HT-29 (cell line): ENCODE measurements around the gene MYLK4.

DNA sequence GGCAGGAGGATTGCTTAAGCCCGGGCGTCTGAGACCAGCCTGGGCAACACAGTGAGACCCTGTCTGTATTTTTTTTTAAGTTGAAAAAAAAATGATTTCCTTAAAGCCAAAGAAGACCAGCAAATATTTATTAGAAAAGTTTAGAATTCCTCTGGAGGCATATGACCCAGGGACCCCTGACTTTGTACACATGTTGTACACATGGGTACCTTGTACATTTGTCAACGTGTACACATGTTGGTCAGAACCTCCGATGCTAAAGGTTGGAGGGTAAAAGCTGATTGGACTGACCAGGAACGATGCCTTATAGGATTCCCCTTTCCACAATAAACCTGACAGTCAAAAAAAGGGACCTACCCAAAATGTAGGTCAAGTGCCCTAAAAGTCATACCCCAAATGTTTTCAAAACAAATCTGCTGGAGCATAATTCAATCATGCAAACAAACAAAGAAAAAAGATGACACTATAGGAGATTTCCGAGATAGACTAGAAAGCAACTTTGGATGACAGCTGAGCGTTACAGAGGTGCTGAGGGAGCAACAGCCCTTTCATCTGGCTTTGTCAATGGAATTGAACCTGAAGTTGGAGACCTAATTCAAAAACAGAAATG lies 102.6 kb upstream of the GMDS start:
- RAMPAGE, long total RNA: no peak

- RAMPAGE, long total RNA: no peak
Measured at GRCh38 chr6:2534271-2534617, 216.5 kb downstream of the MYLK4 start.

DNA sequence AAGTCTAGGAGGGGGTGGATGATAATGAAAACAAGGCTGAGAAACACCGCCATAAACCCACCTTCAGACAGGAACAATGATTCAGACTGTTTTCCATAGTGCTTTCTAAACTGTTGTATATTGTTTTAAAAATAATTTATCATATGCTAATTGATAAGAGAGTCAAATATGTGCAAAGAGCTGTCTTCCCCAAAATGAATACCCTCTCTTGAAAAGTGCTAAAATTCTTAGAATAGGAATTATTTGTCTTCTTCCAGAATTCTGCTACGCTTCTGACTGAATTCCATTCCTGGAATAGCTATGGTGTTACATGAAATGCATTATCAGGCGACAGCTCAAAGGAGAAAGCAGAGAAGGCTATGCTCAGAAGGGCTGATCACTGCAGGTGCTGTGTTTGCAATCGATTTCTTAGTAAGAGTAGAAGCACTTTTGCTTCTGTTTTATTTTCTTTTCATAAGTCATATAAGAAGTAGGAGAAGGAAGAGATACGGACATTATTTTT lies 7.5 kb downstream of the MYLK4 start:
- RAMPAGE, long total RNA: no peak

DNA sequence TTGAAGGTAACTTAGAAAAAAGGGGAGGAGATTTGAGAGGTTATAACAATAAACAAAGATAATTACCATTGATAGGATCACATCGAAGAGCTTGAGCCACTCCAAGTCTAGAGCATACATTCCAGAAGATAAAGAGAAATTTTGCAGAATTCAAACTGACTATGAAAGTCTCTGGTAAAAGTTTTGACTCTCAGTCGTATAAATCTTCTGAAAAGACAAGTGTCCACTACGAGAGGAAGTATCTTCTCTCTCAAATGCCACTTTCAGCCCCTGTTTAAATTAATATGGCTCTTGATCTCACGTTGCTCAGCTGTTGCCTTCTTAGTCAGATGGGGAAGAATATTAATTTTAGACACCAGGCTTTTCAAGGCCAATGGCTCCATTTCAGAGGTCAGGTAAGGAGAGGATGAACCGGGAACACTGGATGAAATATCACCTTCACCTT lies at the start of gene MYLK4:
Gene MYLK4, minus strand, starts transcription at position 253 of the 445 bp plus-strand sequence.
- RAMPAGE, long total RNA: no peak

GRCh38 chr6:2809508-2810305 lies 32.0 kb downstream of the SERPINB1 start:
- RAMPAGE, long total RNA: no peak

DNA sequence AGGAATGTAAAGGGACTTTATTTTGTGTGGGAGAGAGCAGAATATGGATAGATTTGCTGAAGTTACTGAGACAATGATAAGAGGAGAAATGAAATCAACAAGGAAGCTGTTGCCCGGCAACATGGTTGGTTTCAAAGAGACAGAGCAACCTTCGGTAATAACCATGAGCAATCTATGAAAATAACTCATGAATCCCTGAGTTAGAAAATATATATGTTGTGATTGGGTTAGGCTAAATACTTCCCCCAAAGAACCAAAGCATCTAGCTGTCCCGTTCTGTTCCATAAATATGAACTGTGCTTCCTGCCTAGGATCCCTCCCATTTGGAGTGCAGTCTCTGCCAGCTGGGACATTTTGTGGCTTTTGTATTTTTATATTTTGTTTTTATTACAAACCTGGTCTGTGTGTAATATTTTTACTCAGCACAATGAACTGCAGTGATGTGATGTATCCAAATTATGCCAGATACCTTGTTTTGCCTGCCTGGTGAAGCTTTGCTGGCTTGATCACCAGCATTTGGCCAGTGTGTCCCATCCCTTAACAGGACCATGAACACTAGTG lies 23.0 kb downstream of the SERPINB1 start:
- RAMPAGE, long total RNA: no peak

DNA sequence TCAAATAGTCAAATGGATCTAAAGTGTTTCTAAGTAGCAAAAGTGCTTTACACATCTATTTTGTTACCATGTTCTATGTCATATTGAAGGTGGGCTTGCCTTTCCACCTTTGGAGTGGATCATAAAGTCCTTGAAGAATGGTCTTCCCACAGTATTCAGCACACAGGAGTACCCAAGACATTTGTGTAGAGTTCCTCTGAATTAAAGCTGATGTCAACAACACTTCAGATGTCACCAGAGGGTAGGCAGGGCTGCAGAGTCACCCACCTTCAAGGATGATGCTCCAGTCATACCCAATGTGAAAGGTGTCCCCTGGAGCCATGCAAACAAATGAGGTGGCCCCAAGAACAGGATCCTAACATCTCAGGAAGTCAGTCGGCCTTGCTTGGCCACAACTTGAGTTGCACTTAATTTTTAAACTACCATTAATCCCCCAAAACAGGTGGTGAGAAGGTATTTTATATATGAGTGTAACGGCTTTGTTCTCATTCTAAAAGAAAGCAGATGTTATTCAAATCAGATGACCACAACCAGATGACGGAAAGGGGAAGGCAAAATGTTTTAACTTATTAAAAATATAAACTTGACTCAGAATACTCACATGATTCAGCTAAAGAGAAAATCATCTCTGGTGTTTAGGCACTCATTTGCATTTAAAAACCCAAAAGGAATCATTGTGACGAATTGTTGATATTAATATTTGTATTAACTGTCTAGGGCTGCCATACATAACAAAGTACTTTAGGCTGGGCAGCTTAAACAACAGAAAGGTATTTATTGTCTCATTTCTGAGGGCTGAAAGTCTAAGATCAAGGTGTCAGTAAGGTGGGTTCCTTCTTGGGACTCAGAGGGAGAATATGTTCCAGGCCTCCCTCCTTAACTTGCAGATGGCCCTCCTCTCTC lies 21.1 kb upstream of the SERPINB1 start:
- RAMPAGE, long total RNA: no peak

DNA sequence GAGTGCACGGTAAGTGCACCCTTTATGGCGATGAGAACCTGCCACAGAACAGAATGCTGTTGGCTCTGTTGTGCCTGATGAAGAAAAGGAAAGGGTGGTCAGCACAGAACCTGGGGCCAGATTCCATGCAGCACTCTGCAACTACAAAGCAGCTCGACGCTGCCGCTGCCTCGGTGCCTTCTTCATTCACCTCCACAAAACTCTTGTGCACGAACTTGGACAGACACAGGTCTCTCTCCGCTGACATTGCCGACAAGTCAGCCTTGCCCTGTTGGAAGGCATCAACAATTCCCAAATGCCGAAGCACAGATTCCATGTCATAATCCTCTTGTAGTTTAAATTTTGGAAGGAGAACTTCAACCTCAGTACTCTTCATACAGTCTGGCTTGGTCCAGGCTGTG lies 13.0 kb downstream of the SERPINB9 start:
- RAMPAGE, long total RNA: no peak

DNA sequence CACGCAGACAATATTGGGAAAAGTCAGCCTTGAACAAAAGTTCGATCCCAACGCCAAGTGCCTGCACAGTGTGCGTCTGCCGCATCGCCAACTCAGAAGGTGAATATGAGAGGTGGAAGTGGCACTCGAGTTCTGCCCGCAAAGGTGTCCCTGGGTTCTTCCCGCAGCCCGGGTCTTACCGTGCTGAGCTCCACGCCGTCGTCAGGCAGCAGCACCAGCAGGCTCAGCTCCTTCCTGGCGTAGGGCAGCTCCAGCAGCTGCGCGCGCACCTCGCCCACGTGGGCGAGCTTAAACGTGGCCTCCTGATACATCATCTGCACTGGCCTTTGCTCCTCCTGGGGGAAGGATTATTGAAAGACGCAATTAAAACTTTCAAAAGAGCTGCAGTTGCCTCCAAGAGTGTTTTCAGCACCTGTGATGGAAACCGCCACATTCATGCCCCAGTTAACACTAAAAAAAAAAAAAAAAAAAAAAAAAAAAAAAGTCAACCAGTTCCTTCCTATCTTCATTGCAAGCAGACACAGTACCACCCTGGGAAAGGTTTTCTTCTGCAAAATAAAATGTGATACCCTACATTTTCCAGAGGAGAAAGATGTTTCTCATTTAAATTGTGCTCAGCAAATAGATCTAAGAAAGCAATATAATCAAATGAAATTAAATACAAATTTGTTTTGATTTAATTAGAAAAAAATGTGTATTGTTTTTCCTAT lies 11.3 kb downstream of the SERPINB9 start:
- RAMPAGE, long total RNA: no peak

DNA sequence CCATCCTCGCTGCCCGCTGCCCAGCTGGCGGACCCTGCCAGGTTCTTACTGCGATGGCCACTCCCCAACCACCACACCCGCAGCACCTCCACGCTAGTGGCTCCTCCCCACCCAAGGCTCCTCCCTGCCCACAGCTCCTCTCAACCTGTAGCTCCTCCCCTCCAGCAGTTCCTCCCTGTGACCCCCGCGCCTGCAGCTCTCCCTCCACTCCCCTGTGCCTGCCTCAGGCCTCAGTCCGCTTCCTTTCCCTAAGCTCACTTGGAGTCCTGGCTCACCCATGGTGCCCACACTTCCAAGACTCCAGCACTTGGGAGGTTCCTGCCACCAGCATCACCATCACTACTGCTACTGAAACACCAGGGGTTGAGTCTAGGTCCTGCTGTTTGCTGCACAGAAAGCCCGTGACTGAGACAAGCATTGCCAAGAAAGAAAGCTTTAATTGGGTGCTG lies 17.7 kb upstream of the SERPINB9 start:
- RAMPAGE, long total RNA: no peak

GRCh38 chr6:3022135-3022617 lies 22.5 kb downstream of the NQO2 start:
- RAMPAGE, long total RNA: no peak

DNA sequence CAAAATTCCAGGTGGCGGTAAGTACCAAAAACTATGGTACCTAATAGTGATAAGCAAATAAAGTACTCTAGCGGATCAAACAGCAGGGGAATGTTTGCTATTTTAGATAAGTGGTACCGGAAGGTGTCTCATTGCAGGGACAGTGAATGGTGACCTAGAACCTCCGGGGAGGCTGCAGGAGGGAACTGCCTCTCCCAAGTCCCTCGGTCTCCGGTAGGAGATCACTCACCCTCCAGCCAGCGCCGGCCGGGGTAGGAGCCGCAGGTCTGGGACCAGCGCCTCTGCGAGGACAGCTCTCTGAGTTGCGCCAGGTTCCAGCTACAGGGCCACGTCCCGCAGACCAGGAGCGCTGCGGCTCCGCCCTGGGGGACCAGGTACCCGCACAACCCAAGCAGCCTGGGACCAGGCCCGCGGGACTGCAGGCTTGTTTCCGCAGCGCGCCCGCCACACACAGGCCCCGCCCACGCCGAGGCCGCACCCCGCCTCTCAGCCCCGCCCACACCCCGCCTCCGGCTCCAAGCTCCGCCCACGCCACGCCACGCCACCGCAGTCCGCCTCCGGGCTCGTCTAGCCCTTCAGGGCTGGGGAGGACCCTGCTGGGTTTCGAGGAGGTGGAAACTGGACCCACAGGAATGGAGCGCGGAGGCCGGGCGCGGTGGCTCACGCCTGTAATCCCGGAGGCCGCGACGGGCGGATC lies 14.8 kb upstream of the RIPK1 start:
- RAMPAGE, long total RNA: no peak

DNA sequence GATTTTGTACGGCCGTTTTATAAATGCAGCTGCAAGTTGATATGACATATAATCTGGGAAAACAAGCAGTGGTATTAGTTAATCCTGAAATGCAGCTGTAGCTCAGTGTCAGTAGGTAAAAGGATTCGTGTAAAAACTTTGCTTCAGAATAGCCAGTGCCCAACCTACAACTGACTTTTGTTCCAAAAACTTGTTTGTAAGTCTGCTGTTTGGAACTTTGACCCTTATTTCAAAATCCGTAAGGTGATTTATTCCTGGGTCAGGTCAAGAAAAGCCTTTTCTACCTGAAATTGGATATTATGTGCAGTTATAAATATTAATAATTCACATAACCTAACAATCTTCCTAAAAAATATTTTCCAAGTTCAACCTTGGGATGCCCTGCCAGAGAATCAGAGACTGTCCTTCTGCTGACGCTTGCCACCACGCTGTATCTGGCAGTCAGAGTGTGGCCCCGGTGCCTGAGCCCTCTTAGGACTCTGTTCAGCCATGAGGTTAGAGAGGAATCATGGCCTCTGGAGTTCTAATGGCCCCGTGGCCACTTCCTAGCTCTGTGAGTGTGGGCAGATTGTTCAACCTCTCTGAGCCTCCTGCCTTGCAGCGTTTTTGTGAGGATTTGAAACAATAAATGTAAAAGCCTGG lies 2.1 kb downstream of the BPHL start:
- RAMPAGE, long total RNA: no peak

GRCh38 chr6:3153498-3153963 lies 3.8 kb downstream of the TUBB2A start:
- RAMPAGE, long total RNA: no peak

DNA sequence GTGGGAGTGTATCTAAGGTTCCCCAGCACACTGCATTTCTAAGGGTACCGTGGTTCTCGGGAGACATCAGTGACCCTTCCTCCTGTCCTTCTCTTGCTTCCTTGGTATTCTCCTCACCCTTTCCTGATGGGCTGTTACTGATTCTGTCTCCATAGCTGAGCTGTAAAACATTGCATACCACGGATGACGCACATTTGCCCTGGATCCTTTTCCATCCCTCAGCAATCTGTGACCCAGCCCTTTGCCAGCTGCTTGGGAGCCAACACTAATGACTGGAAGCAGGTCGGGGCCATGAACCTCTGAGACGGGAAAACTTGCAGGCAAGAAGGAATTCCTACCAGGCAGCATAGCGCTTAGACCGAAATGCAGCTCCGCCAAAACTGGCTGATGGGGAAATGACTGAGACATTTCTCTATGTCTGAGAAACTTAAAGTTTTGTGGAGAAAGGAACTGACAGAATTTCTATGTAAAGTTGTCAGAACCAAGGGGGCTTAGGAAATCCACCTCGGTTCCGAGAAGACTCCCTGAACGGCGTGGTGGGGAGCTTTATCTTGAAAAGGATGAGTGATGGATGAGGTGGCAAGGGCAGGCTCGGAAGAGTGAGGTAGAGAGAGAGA lies 19.3 kb downstream of the TUBB2B start:
- RAMPAGE, long total RNA: no peak

- RAMPAGE, long total RNA: no peak
Measured at GRCh38 chr6:3321554-3322051, 62.9 kb downstream of the PSMG4 start.

GRCh38 chr6:3345744-3346530 lies 87.2 kb downstream of the PSMG4 start:
- RAMPAGE, long total RNA: no peak

- RAMPAGE, long total RNA: no peak
Measured at GRCh38 chr6:3347915-3348628, 89.3 kb downstream of the PSMG4 start.

DNA sequence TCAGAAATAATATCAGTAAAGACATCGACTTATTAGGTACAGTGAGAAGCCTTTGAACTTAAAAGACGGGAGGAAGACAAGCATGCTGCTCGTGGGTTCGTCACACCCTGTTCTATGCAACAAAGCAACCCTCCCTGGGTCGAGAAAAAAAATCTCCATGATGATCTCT lies 96.4 kb downstream of the PSMG4 start:
- RAMPAGE, long total RNA: no peak

GRCh38 chr6:3380551-3381256 lies 76.1 kb downstream of the SLC22A23 start:
- RAMPAGE, long total RNA: no peak